ENCODE measurements around a stretch of chr1.

DNA sequence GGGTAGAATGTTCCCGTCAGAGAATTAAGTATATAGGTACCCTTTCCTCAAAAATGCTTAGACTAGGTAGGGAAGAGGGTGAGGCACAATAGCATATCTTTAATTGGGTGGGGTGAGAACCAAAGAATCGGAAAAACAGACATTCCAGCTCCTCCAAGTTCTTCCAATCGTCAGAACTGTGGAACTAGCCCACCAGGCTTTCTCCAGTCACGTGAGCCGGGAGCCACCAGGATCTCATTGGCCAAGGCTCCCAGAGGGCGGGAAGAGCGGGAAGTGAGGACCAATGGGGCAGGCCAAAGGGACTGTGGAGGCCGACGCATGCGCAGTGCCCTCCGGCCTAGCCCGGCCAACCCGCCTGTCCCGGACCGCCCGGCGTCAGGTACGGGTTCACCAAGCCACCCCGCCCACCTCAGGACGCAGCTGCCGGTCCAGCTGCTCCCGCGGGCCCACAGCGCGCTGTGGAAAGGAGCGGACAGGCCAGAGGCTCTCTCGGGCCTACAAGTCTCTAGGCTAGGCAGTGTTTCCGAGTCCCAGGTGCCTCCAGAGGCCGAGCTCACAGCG is 36.2 kb upstream of the OR2T27 start:
- PRO-cap, result no peak

- PRO-cap, result no peak
Measured at GRCh38 chr1:248811965-248812693, 13.6 kb downstream of the SH3BP5L start.

DNA sequence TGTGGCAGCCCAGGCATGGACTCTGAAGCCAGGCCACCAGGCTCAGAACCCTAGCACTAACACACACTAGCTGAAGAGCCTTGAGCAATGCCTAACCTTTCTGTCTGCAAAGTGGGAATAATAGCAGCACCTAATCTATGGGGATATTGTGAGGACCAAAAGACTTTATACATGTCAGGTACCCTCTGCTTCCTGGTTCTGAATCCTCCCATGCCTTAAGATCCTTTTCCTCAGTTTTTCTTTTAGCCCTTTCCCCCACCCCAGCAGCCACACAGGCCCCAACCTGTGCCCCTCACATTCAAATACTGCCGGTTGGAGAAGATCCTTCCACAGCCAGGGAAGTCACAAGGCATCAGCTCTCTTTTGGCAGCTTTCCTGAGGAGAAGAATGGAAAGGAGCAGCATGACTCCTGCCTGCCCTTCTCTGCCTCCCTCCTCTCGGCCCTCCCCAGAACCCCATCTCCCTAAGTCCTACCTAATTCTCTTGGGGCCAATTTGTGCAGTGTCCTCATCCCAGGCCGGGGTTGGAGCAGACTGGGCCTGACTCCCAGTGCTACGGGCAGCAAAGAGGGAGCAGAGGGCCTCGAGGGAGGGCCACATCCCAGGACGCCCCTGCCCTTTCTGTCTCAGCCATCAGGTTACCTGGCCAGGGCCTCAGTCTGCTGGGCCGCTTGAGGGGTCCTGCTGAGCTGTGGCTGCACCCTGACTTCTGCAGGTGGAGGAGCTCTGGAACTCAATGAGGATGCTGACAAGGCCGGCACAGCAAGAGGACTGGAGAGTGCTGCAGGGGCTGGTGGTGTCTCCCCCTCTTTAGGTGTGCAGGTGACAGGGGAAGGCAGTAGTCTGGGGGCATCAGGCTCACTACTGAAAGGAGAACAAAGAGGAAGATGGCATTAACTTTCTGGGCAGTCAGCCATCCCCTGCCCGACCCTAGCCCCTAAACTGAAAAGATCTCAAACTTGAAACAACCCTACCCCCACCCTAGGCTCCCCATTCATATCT is 3.5 kb downstream of the ZNF692 start:
- PRO-cap, result no peak

GRCh38 chr1:248862643-248864019 is 4.2 kb upstream of the ZNF692 start:
- PRO-cap, result no peak

Measured in SP-49 (cell line).